Anterior vena cava (tissue), 1 donor: ENCODE measurements around a stretch of chr2.

- PRO-cap = no peak
Measured at GRCh38 chr2:5059058-5059334, 633.2 kb upstream of the SOX11 start.

- PRO-cap = no peak
Measured at GRCh38 chr2:6186409-6187366, 494.5 kb downstream of the SOX11 start.

DNA sequence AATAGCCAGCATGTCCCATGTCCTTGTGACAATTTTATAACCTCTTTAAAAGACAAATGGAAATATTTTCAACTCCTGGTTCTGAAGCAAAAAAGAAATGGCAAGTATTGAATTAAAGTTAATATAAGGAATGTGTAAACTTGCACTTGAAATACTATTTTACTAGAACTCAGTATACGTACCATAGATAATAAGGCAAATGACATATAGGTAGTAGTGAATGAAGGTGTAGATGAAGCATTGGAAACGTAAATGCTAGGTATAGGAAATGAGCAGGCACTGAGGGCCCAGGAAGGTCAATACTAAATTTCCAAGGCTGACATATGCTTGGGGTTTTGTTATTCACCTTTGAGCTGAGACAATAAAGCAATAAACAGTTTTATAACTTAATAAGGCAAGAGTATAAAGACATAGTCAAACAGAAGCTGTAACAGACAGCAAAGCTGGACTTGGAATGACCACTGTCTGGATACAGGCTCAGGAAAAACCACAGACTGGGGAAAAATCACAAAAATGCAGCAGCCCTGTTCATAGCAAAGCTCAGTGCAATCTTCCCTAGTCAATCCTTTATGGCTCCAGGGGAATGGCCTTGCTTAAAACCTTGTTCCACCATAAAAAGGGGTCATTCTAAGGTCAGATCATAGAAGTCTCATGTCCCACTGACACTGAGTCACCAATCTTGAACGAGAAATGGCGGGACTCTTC is 493.4 kb downstream of the CMPK2 start:
- PRO-cap = no peak

DNA sequence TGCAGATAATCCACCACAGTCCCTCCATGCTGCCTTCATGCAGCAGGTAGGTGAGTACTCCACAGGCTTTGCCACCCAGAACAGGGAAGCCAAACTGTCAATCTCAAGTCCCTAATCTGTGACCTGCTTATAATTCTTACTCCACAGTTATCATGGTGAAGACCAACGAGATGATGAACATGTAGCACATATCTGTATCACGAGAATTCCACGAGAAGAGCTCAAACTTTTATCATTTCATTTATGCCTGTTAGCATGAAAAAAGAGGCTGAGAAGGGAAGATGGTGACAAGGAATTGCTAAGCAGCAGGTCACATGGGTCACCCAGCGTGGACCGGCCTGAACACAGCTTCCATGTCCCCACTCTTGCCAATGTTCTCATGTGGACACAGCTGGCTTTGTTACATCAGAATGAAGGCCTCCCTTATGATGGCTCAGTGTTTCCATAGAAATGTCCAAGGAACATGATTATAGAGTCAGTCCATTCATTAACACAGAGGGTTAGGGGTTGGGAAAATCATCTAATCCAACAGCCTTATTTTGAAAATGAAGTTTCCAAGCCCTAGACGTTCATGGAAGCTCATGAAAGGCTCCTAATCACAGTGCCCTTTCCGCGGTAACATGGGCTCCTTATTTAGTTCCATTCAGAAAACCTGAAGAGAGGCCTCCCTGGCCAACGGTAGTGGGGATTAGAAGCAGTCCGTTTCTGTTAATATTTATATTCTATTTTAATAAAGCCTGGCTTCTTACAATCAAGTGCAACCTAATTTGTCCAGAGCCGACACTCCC is 215.4 kb downstream of the CMPK2 start:
- PRO-cap = no peak

DNA sequence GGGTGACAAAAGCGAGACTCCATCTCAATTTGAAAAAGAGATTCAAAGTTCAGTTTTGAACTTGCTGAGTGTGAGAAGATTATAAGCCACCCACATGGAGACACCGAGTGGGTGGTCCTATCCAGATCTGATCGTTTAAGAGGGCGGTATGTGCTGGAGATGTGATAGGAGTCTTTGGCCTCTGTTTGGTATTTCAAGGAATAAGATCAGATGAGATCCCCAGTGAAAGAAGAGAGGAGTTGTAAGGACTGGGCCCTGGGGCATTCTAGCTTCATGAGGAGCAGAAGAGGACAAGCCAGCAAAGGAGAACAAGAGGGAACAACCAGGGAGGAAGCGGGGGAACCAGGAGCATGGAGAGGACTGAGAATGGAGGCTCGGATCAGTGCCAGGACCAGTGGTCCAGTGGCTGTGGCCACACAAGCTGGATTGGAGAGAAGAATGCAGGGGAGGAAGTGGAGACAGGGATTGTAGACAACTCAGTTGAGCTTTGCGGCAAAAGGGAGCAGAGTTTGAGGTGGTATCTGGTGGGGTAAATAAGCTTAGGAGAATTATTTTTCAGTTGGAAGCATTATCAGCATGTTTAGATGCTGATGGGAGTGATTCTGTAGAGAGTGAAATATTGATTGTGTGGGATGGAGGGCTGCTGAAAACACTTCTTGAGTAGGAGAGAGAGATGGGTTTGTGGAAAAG is 25.9 kb downstream of the RNF144A start:
- PRO-cap = no peak

GRCh38 chr2:6958922-6959533 is 41.8 kb downstream of the RNF144A start:
- PRO-cap = no peak

DNA sequence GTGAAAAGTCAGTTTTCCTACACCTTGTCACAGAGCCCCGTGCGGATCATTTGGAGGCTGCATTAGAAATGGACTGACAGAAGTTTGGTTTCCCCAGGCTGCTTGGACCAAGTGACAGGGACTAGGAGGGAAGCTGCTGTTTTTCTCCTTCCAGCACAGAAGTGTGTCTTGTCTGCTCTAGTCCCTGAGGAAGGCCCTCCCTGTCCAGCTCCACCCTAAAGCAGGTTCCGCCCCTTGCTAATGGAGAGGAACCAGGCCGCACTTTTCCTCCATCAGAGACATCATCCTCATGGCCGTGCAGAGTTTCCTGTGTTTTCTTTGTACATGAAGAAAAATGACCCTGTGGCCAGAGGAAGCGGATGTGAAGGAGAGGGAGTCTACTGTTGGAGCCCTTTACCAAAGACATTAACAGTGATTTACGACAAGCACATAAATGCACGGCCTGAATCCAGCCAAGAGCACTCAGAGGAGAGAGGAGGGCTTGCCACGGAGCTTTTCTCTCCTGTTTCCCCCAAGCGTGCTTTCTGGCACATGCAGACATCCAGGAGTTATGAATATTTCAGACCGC is 109.5 kb downstream of the RNF144A start:
- PRO-cap = no peak

- PRO-cap = no peak
Measured at GRCh38 chr2:7068195-7068690, 151.0 kb downstream of the RNF144A start.

- PRO-cap = no peak
Measured at GRCh38 chr2:8143937-8144685, 537.7 kb upstream of the ID2 start.

- PRO-cap = no peak
Measured at GRCh38 chr2:8193482-8194777, 487.9 kb upstream of the ID2 start.

GRCh38 chr2:8234094-8234645 is 447.7 kb upstream of the ID2 start:
- PRO-cap = no peak

DNA sequence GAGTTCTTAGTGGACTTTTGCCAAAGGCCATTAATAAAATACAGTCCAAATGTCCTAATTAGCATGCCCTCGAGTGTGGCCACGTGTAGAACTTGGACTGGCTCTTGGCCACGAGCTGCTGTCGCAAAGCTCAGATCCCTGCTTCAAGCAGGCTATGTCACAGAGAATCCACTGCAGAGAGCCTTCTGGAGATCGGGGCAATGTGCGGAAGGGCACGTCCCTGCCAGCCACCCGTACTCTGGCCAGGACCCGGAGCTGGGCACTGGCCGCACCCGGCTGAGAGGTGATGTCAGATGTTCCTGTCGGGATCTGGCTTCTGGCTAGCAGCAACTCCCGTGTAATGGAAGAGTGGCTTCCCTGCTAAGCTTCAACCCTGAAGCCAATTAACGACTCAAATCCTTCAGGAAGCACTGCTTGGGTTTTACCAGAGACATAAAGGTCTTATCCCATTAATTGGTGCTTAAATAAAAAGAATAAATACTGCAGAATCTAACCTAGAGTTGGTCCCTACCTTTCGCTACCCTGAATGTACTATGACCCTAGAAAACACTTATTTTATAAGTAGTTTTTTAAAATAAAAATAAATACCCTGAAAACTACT is 432.6 kb upstream of the ID2 start:
- PRO-cap = bidirectional peak, plus-strand start at position 292 of the sequence, minus-strand start at position 235 of the sequence

- PRO-cap = no peak
Measured at GRCh38 chr2:8409616-8410102, 272.2 kb upstream of the ID2 start.

GRCh38 chr2:8479152-8479888 is 202.5 kb upstream of the ID2 start:
- PRO-cap = no peak

DNA sequence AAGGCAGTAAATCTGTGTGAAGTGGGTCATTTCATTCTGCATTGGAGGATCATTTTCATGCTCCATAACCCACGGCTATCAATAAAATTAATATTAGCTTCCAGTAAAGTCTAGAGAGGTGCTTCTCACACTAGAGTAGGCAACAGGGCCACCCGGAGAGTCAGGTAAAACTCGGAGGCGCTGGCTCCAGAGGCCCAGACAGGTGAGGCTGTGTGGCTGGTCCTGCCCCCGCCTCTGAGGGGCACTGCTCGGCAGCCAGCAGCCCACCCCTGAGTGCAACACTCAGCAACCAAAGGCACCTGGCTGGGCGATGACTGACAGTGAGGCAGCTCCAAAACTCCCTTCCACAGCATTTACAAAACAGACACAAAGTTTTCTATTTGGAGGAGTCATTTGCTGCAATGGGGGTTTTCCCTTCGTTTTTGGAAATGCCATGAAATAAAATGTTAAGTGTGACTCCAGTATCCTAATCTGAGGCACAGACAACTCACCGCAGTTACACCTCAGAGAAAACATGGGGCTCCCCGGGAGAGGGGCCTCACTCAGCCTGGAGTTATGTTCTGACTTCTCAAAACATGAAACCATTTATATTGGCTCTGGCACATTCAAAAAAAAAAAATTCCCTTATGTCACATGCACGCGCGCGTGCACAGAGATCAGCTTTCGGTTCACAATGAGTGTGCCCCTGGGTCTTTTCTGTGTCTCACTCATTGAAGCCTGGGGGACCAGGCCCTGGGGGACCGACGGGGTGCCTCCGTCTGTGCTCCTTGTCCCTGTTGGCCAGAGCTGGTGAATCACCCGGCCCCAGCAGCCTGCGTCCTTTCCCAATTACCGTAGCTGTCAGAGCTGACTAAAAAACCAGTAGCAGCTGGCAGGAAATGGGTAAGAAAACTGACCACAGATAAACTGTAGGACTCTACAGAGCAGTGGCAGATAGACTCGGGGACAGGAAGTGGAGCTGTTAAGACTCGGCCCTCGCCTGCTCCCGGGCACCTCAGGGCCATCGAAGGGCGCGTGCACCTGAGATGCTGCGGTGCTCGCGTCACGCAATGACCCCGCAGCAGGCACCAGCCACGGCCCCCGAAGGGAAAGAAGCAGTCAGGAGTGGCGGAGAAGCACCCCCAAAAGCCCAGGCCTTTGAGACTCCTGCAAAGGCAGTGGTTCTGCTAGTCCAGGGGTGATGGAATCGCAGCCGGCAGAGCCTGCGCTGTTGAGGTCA is 138.5 kb upstream of the ID2 start:
- PRO-cap = unidirectional peak, plus-strand start at position 713 of the sequence; bidirectional peak, plus-strand start at position 936 of the sequence, minus-strand start at position 769 of the sequence

DNA sequence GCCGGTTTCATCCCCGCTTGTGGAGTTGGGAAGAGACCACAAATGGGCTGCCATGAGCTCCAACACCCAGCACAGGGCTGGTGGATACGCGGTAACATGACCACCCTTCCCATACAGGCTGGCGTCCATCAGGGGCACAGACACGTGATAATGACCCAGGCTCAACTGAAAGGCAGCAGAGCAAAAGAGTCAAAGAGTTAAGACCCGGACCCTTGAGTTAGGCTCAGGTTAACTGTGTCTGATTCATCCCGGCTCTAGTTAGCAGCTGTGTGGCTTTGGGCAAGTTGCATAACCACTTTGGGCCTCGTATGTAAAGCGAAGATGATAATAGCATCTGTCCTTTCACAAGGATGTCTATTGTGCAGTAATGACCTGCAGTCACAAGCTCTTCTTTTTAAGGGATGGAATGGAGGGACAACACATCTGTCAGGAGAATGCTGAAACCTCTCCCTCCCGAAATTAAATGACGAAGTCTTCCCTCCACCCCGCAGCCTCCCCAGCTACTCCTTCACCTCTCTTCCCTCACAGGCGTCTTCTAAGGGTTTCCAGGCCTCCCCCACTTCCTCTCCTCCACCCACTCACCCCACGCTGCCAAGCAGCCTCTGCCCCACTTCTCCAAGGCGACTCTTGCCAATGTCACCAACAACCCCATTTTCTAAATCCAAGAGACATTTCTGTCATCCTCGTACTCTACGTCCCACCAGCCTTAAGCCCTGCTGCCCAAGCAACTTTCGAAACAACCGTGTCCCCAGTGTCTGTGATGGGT is 135.2 kb upstream of the ID2 start:
- PRO-cap = no peak

DNA sequence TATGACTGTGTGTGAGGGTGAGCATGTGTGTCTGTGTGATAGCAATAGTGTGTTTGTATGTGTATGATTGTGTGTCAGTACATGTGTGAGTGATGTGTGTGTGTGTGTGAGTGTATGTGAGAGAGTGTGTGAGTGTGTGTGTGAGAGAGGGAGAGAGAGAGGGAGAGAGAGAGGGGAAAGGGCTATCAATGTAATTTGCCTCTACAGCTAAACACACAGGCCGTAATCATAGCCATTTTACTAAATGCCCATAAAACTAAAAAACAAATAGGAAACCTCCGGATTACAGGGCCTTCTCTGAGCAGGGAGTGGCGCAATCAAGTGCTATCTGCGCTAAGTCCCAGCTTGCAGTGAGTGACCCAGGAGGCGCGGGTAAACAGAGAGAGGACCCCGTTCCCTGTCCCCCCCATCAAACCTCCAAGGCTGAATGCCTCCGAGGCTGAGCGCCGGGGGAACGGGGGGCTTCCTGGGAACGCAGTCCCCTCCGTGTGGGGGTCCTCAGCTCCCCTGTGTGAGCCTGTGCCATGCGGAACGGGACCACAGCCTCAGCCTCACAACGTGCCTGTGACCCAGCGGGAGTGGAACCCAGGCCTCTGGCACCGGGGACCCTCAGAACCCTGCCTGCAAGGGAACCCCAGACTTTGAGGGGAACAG is 54.8 kb upstream of the ID2 start:
- PRO-cap = no peak

DNA sequence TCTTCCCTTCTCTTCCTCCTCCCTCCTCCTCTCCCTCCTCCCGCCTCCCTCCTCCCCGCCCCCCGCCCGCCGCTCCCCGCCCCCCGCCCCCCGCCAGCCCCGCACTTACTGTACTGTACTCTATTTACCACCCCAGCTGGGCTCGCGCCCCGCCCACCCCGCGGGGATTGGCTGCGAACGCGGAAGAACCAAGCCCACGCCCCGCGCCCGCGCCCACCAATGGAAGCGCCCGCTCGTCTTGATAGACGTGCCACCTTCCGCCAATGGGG is 204 bp upstream of the ID2 start:
- PRO-cap = bidirectional peak, plus-strand start outside the sequence, minus-strand start at position 107 of the sequence

- PRO-cap = no peak
Measured at GRCh38 chr2:8685528-8686346, 3.9 kb downstream of the ID2 start.

- PRO-cap = bidirectional peak, plus-strand start at chr2:8821551, minus-strand start at chr2:8821476
Measured at GRCh38 chr2:8821151-8821624, 16.2 kb downstream of the KIDINS220 start.